HCT116 (cell line): Measurements from ENCODE around the gene TNRC6C.

DNA sequence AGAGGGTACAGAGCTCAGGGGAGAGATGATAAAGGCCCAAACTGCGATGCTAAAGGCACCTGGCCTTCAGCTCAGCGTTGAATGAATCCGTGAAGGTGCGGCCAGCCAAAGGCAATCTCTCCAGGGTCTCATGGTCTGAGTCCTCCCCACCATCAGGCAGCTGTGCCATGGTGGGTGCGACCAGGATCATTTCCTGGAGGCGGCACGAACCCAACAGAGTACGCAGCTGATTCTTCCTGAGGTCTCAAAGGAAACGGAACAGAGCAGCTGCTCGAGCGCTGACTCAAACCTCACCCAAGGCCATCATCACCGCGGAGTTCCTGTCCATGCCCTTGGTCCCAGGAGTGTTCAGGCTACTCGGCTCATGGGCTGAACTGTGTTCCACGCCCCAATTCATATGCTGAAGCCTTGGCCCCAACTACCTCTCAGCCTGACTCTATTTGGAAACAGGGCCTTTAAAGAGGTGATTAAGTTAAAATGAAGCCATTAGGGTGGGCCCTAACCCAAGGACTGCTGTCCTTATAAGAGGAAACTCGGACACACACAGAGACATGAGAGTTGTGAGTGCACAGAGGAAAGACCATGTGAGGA, 14.0 kb downstream of the MXRA7 start:
- RRBS = no CpG with 5 or more reads among the region's 16 CpGs

DNA sequence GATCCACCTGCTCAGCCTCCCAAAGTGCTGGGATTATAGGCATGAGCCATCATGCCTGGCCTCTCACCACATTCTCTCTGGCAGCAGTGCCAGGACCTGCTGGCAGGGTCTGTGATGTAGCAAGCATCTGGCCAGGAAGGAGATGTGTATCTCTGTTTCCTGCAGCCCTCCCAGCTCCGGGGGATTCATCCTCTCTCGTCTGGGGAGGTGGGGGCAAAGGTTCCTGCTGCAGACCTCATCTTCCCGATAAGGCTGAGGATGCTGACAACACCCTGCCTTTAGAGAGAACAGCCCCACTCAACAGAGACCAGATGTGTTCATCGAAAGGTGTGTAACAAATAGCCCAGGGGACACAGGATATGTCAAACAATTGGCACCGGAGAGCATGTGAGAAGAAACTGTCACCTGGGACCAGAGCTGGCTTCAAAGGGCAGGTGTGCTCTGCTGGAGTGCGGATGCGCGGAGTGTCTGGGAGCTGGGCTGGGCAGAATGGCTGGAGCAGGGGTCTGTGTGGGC, 54.8 kb upstream of the SEC14L1 start:
- RRBS = no CpG with 5 or more reads among the region's 8 CpGs

DNA sequence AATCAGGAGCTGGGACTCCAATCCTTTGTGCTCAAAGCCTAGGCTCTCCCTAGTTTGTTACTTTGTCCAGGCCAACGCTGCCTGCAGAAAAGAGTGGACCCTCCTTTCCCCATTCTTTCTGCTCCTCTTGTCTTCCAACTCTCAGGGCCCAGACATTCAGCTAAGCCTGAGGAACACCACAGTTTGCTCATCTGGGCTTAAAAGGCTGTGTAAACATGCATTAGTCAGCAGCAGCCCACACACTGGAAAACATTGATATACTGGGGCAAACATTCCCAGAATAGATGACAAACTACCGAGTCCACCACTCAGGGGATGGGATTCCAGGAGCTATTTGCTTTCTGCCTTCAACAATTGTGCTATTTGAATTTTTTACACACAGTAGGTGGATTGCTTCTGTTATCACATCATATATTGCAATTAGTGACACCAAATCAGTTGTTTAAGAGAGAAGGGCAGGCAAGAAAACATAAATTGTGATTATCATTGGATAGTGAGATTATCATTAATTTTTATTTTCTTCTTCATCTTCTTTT, 18.9 kb upstream of the SEC14L1 start:
- RRBS = no CpG with 5 or more reads among the region's 2 CpGs

DNA sequence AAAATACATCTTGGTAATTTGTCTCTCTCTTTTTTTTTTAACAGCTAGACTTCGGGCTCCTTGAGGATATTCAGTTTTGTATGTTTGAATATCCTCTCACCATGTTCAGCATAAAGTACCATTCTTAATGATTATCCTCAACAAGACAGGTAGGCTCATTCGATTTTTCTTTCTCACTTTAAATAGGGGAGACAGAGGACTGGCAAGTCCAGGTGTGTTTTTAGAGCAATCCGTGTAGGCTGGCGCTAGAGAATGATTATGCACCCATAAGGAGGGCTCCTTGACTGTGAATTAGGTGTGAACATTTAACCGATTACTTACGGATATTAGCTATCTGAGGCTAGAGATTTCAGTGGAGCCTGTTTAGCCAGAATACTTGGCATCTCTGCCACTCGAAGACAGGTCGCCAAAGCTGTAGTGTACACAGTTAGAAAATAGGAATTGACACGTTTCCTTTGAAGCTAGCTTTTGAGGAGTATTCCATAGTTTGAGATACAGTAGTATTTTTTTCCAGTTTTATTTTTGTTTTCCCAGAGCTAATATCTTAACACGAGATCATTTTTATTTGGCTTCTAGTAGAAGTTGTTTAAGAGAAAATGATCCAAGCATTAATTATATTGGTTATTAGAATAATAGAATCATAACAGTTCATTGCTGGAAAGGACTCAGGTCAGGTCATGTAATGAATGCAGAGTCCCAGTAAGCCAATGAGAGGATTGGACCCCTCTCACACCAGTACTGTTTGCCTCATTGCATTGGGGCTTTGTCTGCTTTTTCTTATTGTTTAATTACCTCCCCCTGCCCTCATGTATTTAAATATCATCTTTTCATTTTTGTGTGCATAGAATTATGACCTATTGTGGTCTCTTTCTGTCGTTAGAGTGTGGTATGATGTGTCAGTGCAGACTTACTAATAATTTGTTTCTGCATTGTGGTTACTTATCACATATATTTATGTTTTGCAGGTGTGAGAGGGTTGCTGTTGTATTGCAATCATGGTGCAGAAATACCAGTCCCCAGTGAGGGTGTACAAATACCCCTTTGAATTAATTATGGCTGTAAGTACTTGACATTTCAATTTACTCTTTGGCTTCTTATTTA, 2.2 kb downstream of the SEC14L1 start:
- RRBS = no CpG with 5 or more reads among the region's 11 CpGs

GRCh38 chr17:77162959-77163579, 22.3 kb downstream of the SEC14L1 start:
- RRBS = no CpG with 5 or more reads among the region's 11 CpGs

DNA sequence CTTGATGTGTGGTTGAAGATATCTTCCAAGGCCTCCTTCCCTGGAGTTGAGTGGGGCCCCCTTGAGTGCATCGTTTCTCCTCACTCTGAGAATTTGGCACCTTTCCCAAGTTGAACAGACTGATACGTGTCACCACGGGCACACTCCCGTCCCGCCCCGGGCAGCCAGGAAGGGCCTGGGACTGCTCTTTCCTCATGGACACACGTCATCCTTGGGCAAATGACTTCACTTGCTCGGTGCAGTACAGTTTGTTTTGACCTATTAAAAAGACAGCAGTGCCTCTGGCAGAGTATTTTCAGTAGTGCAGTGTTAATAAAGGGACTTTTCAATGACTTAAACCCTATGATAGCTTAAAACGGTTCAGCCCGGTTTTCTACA, 59.9 kb downstream of the SEC14L1 start:
- RRBS = no CpG with 5 or more reads among the region's 10 CpGs

GRCh38 chr17:77209073-77209850, 68.5 kb downstream of the SEC14L1 start:
- RRBS = 100% methylated on average over 2 of the region's 18 CpGs

DNA sequence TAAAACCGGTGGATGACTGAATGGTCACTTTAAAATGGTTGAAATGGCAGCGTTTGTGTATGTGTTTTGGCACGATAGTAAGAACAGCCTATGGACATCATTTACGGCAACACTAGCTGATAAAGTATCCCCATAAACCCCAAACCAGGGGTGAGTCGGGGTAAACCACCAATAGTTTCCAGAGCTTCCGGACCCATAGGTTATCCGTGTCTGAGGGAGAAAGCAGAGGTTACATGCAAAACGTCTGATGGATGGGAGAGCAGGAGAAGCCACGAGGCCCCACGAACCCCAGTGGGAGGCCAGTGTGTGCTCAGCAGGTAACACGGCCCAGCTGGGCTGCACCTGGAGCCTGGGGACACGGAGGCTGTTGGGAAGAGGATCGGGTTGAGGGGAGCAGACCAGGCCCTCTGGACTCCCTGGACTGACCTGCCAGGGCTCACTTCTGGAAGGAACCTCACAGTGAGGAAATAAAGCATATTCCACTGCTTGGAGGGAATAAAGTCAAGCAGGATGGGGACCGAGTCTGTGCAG, 62.5 kb upstream of the SEPTIN9 start:
- RRBS = no CpG with 5 or more reads among the region's 14 CpGs

DNA sequence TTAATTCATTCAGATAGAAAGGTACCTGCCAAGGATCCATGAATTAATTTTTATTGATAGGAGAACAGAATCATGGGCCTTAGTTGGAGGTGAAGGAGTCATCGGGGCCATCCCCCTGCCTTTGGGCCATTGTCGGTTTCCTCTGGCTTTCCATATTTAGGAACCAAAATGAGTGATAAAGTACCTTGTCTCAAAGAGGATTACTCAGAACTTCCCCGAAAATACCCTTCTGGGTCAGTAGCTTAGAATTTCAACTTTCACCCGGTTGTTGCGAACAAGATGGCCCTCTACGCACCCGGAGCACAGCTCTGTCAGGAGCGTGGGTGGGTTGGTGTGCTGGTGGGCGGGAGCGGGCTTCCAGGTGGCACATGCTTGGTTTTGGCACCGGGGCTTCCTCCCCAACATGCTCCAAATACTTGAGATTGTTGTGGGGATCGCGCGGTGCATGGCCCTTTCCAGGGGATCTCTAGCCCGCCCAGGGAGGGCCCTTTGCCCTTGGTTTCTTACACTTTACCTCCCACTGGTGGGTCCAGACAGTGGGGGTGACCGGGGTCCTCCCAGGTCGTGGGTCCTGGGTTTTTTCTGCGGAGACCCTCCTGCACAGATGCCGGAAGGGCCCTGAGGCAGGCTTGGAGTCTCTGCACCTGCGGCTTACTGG, 1.3 kb downstream of the SEPTIN9 start:
- RRBS = 82% methylated on average over 7 of the region's 20 CpGs

- RRBS = 71% methylated on average over 3 of the region's 34 CpGs
Measured at GRCh38 chr17:77285561-77286567, 4.6 kb downstream of the SEPTIN9 start.

DNA sequence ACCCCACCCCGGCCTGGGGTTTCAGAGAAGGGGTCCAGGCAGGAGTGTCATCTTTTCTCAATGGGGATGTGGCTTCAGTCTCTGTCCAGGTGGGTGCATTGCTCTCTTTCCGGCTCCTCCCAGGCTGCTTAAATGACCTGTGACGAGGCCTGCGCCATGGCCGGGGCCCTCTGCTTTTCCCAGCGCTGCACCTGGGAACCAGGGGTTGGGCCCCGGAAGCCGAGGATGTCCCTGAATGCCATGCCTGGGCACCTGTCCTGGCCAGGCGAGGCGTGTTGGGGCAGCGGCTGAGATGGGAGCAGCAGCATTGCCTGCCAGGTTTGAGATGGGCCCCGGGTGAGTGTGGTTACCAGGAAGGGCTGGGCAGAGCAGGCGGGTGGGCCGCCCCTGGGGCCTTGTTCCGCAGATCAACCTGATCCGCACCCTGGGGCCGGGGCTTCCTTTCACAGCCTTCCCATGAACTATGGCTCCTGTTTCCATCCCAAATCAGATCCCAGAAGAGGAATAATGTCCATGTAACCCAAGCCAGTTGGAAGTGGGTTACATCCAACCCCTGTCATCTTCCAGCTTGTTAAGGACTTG, 6.9 kb downstream of the SEPTIN9 start:
- RRBS = 4% methylated on average over 9 of the region's 17 CpGs

- RRBS = 82% methylated on average over 4 of the region's 68 CpGs
Measured at GRCh38 chr17:77373719-77374817, 92.8 kb downstream of the SEPTIN9 start.

- RRBS = no CpG with 5 or more reads among the region's 15 CpGs
Measured at GRCh38 chr17:77452710-77453416, 171.6 kb downstream of the SEPTIN9 start.

GRCh38 chr17:77550775-77551246, 269.5 kb downstream of the SEPTIN9 start:
- RRBS = no CpG with 5 or more reads among the region's 4 CpGs

DNA sequence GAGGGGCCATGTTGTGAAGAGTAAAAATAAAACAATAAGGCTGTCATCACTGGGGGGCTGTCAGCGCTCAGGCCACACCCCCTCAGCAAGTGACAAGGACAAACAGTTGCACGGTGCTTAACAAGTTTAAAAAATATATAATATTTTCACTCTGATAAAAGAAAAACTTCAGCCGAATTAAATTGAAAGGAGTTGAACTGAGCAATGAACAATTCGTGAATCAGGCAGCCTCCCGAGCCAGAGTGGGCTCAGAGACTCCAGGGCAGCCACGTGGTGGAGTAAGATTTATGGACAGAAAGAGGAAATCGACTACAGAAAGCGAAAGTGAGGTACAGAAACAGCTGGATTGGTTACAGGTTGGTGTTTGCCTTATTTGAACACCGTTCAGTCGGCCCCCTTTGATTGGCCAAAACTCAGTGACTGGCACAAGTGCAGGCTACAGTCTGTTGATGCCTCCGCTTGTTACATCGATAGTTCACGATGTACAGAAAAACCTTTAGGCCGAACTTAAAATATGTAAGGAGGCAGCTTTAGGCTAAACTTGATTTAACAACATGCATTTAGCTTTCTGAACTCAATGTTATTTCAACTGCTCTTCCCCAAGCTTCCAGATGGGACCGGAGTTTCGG, 328.8 kb downstream of the SEPTIN9 start:
- RRBS = no CpG with 5 or more reads among the region's 16 CpGs

DNA sequence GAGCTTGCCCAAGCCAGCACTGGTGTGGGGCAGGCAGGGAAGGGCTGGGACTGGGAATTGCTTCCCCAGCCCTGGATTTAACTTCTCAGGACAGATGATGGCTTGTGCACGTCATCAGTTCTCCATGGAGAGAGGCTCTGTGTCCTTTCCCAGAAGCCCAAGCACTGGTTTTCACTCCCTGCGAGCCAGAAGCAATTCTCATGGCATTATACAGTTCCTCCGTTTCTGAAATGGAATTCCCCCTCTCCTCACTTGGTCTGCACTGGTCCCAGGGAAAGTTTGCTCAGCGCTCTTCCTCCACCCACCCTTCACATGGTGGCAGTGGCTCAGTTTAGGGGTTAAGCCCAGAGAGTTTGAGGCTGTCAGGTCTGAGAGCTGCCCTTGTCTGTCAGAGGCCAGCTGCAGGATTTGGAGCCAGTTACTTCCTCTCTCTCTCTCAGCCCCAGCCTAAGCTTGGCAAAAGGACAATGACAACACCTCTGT, 219.7 kb upstream of the TNRC6C start:
- RRBS = no CpG with 5 or more reads among the region's 4 CpGs

DNA sequence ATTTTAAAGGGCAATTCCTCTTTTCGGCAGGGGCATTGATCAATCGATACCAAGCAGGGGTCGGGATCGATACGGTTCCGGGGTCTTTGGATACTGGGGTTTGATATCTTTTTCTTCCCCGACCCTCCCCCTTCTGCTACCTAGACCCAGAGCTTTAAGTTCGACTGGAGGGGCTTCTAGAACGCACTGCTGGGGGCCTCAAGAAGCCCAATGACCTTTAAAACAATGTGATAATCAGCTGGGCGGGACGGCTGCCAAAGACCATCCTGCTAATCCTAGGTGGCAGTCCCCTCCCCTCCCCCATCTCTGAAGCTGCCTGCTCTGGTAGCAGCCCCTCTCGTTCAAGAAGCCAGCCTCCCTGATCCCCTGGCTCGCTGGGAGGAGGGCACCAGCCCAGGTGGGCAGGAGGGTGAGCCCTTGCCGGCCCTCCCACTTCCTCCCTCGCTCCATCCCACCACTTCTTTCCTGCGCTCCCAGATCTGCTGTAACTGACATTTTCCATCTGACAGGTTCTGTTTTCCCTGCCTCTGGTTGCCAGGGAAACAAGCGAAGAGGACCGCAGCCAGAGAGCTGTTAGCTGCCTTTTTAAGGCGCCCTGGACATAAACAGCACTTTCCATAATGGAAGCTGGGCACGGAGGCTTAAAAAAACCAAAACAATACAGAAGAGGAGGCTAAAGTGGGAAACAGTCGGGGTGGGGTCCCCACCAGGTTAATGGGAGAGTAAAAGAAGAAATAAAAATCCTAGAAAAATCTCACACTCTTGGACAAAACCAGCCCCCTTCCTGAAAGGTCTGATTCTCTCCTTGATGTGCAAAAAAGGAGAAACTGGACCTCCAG, 155.7 kb upstream of the TNRC6C start:
- RRBS = no CpG with 5 or more reads among the region's 21 CpGs

DNA sequence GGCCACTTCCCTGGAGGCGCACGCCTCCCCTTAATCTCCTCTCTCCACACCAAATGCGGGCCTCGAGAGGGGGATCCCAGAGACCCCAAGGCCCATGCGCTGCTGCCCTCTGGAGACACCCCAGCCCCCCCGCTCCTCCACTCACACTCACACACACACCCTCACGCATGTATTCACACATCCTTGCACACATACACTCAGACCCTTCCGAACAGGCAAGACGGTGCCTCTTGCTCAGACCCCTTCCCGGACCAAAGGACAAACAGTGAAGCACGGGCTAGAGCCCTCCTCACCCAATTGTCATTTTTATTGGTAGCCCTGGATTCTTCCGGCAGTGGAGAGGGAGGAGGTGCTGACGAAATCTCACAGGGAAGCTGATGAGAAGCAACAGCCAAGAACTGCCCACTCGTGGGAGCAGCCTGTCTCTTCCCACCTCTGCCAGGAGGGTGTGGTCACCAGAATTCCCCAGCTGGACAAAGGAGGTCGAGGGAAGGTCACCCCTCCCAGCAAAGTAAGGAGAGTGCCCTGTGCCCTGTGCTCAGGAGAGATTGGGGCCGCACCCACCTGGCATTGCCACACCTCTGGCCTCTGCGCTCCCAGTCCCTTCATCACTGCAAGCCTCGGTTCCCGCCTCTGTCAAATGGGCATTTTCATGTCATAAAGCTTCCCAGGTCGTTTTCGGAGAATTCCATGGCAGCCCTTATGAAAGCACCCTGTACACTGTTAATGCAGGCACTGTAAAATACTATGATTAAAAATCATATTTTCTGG, 135.9 kb upstream of the TNRC6C start:
- RRBS = 84% methylated on average over 3 of the region's 21 CpGs

DNA sequence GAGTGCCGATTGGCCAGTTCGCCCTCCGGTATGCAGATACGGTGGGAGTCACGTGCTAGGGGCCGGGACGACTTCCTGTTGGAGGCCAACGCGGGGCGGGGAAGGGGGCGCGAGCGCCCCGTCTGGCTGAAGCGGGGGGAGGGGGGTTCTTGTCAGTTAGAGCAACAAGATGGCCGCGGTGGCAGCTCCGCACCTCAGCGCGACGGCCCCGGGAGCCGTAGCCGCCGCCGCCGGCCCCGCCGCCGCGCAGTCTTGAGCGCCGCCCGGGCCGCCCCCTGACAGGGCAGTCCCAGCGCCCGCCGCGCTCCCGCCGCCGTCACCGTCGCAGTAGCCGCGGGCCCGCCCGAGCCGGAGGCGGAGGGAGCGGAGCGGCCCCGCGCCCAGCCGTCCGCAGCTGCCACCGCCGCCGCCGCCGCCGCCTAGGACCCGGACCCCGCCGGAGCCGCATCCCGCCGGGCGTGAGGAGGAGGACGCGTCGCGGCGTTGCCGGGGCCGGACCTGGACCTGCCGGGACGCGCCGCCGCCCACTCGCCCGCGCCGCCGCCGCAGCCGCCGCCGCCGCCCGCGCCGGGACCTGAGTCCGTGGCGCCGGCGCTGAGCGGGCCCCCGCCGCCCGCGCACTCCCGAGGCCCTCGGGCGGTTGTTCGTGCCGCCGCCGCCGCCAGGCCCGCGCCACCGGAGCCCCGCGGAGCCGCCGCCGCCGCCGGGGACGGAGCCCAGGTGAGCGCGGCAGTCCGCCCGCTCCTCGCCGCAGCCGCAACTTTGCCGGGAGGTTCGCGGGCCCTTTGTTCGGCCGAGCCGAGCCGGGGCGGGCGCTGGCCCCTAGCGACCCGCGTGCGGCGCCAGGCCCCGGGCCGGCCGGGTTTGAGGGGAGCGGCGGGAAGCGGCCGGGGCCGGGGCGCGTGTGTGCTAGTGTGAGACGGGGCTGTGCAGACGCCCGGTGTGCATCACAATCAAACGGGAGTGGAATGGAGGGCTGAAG, at the start of gene TNRC6C:
Gene TNRC6C (plus strand): TSS at position 155 of the 982 bp plus-strand sequence.
- RRBS = 1% methylated on average over 93 of the region's 157 CpGs

DNA sequence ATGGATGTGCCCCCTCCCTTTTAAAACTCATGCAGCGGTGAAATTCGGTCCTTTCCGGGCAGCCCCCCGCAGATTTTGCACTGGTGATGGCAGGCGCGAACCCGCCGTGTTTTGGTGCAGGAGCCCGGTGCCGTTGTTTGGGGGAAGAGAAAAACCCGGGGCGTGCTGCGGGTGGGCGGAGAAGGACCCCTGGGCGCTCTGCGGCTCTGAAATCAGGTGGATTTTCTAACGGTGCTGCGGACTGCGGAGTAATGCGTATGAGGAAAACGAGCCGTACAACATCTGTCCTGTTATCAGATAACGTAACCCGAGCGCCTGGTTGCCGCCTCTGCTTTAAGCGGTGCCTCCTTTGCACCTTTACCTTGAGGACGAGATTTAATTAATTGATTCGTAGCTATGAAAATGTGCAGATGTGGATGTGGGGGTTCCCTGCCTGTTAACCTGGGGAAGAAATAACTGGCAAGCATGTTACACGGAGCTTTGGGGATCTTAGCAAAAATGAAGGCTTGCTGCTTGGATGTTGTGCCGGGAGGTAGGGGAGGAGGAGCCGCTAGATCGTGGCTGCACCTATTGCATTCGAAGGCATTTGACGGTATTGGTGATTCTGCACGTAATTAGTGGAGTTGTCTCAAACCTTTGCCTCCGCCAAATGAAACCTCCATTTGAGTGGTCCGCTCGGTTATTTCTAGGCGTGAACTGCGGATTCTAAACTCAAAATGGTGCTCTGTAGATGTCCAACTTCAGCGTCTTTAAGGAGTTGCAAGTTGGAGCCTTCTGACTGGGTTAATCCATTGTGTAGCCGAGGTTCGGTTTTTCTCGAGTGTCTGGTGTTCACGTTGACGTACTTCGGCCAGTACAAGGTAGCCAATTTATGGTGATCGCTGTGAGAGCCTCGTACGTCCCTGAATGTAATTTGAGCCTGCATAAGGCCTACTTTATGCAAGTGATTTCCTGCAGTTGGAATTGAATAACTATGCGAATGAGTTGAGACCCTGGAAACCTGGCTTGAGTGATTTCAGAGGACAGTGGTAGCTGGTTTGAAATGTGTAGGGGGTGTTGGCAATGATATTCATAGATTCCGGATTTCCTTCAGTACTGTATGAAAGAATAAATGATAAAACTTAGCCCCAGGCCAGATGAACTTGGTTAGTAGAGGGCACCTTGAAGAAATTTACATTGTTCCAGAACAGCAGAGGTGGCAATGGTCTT, 1.4 kb downstream of the TNRC6C start:
- RRBS = 15% methylated on average over 9 of the region's 53 CpGs